Esophagus squamous epithelium (tissue), 4 donors: ENCODE measurements around a stretch of chr12.

- PRO-cap = no peak
- RAMPAGE, long total RNA, 4 experiments = no peak in any of the 4 experiments
Observed at GRCh38 chr12:130875707-130876996, 4.3 kb downstream of the RAN start.

DNA sequence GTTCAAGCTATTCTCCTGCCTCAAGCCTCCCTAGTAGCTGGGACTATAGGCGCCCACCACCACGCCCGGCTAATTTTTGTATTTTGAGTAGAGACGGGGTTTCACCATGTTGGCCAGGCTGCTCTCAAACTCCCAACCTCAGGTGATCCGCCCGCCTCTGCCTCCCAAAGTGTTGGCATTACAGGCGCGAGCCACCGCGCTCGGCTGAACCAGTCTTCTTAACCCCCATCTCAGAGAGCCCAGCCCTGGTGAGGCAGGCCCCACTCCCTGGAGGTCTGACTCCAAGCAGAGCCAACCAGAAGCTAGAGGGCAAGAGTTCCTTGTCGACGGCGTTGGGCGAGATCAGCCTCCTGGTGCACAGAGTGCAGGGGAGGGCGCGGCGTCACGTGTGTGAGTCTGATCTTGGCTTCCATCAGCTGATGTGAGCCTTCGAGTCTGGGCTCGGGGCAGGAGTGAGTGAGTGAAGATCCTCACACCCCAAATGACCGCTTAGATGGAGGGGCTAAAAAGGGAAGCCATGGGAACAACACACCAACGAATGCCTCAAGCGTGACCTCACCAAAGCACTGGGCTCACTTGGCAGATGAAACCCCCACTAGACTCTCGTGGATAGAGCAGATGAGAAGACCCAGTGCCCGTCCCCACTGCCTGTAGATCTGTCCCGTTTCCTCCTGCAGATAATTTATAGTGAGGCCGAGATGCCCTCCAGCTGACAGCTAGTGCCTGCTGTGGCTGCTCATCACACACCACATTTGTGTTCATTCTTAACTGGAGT is 28.7 kb upstream of the ADGRD1 start:
- PRO-cap = no peak
- RAMPAGE, long total RNA, 4 experiments = no peak in any of the 4 experiments

DNA sequence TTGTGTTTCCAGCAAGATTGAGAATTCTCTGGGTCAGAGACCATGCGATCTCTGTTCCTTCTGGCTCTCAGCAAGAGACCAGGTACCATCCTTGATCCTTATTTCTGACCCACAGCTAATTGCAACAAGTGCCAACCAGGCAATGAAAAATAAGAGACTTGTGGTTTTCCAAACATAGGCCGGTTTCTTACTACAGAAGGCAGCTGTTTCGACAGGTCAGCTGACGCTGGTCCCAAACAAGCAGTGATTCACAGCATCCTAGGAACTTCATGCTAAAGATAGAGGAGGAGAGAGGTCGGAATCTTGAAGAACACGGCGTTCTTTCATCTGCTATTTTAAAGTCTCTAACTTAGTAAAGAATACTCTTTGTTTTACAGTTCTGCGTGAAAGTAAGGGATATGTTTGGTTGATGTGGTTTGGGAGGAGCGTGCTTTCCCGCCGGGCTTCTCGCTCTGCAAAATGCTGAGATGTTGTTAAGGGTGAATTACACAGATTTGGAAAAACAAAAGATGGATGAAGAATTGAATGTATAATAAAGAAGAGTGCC is 28.0 kb upstream of the ADGRD1 start:
- PRO-cap = no peak
- RAMPAGE, long total RNA, 4 experiments = no peak in any of the 4 experiments

DNA sequence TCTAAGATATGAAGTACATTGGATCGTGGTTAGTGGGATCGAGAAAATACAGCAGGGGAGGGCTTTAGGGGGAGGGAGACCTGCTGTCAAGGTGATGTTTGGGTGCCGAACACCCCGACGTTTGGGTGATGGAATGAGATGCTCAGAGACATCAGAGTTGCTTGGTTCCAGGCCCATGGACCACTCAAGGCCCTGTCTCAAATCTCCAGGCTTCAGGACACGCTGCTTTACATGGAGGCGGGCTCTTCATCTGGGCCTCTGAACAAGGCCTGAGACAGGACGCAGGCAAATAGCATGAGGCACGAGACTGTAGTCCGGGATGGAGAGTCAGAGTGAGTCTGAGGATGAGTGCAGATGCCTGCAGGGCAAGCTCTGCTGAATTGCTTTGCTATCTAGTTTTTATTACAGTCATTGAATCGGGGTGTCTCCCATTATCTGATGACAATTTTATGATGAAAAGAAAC is 1.7 kb upstream of the ADGRD1 start:
- PRO-cap = unidirectional peak, plus-strand start at position 330 of the sequence
- RAMPAGE, long total RNA, 4 experiments = no peak in any of the 4 experiments

- PRO-cap = no peak
- RAMPAGE, long total RNA, 4 experiments = no peak in any of the 4 experiments
Observed at GRCh38 chr12:130952452-130953074, 1.1 kb upstream of the ADGRD1 start.

- PRO-cap = no peak
- RAMPAGE, long total RNA, 4 experiments = no peak in any of the 4 experiments
Observed at GRCh38 chr12:131129314-131129665, 175.6 kb downstream of the ADGRD1 start.

GRCh38 chr12:131242767-131243381 is 289.2 kb downstream of the ADGRD1 start:
- PRO-cap = no peak
- RAMPAGE, long total RNA, 4 experiments = no peak in any of the 4 experiments

- PRO-cap = no peak
- RAMPAGE, long total RNA, 4 experiments = no peak in any of the 4 experiments
Observed at GRCh38 chr12:131757865-131758419, 47.1 kb downstream of the SFSWAP start.

- PRO-cap = no peak
- RAMPAGE, long total RNA, 4 experiments = no peak in any of the 4 experiments
Observed at GRCh38 chr12:131773502-131774512, 54.4 kb upstream of the MMP17 start.

- PRO-cap = no peak
- RAMPAGE, long total RNA, 4 experiments = no peak in any of the 4 experiments
Observed at GRCh38 chr12:131863057-131863489, 31.3 kb upstream of the ULK1 start.

- PRO-cap = no peak
- RAMPAGE, long total RNA, 4 experiments = start-site peak on the plus strand in 1 of 4 experiments, at chr12:131992731-131993126 at its widest, 5 reads per replicate
Observed at GRCh38 chr12:131992293-131993211, 42.8 kb downstream of the EP400 start.

DNA sequence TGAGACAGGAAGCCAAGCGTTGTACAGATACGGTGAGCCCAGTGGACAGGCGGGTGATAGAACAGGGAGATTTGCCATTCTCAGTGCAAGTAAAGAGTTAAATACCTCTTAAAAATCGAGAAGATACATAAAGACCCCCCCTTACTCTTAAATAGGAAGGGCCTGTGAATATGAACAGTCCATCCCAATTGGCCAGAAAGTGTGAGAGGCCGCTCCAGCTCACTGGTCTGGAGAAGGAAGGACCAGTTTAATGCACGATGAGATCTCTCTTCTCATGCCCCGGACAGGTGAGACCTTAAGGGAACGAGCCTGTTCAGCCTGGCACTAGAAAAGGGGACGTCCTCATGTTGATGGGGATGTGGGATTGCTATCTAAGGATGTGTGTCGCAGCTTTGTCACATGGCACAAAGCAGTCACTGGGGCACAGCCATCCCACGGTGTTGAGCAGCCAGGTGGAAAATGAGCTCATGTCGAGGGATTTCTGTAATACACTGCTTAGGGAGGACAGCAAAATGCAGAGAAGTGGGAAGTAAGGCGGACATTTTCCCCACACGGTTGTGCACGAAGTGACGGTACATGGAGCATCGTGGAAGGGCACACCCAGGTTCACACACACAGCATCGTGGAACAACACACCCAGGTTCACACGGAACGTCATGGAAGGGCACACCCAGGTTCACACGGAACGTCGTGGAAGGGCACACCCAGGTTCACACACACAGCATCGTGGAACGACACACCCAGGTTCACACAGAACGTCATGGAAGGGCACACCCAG is 85.4 kb downstream of the EP400 start:
- PRO-cap = no peak
- RAMPAGE, long total RNA, 4 experiments = no peak in any of the 4 experiments

GRCh38 chr12:132163178-132163647 is 19.0 kb downstream of the NOC4L start:
- PRO-cap = no peak
- RAMPAGE, long total RNA, 4 experiments = no peak in any of the 4 experiments

DNA sequence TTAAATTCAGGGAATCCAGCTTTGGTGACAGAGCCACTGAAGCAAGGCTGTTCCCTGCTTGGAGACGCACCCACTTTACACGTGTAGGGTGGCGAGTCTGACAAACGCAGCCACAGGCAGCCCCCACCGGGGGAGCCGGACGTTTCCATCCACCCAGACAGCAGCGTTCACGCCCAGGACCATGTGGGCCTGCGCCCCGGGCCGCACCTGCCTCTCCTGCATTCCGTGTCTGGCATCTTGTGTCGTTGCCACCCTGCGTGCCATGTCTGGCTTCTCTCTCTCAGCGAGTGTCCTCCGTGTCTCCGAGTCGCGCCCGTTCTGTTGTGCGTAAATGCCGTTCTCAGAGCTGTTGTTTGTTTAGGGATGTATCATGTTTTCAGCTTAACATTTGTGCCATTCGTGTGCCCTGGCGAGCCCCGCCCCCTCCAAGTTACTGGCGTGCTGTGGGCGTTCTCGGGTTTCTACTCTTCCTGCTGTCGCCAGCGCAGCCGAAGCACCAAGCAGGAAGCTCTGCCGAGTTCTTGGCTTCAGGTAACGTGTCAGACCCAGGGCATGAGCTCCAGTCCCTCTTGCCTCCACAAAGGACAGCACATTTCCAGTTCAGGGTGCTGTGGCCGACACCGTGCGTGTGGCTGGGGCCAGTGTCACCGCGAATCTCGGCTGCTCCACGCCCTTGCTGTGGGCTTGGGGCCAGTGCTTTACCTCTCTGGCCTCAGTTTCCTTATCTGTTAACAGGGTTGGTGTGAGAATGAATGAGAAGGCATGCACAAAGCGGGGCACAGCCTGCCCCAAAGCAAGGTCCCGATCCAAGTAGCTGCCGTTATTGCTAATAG is 34.7 kb downstream of the NOC4L start:
- PRO-cap = bidirectional peak, plus-strand start at position 525 of the sequence, minus-strand start at position 320 of the sequence
- RAMPAGE, long total RNA, 4 experiments = no peak in any of the 4 experiments

- PRO-cap = no peak
- RAMPAGE, long total RNA, 4 experiments = no peak in any of the 4 experiments
Observed at GRCh38 chr12:132393419-132393812, 64.0 kb upstream of the GALNT9 start.

- PRO-cap = unidirectional peak, minus-strand start at chr12:132474584
- RAMPAGE, long total RNA, 4 experiments = no peak in any of the 4 experiments
Observed at GRCh38 chr12:132474187-132474851, 15.6 kb upstream of the FBRSL1 start.

GRCh38 chr12:132487384-132487768 is 2.6 kb upstream of the FBRSL1 start:
- PRO-cap = no peak
- RAMPAGE, long total RNA, 4 experiments = no peak in any of the 4 experiments

GRCh38 chr12:132502301-132502862 is 12.4 kb downstream of the FBRSL1 start:
- PRO-cap = no peak
- RAMPAGE, long total RNA, 4 experiments = no peak in any of the 4 experiments

GRCh38 chr12:132506113-132507495 is 16.7 kb downstream of the FBRSL1 start:
- PRO-cap = no peak
- RAMPAGE, long total RNA, 4 experiments = no peak in any of the 4 experiments

- PRO-cap = no peak
- RAMPAGE, long total RNA, 4 experiments = no peak in any of the 4 experiments
Observed at GRCh38 chr12:132528511-132528984, 38.6 kb downstream of the FBRSL1 start.